Ovary (tissue), 7 donors: ENCODE results near the gene BCL10.

GRCh38 chr1:84932937-84933639, 40.1 kb upstream of the LPAR3 start:
- PRO-cap, 7 experiments: no peak in any of the 7 experiments
- RAMPAGE, long total RNA, 2 experiments: no peak in any of the 2 experiments

DNA sequence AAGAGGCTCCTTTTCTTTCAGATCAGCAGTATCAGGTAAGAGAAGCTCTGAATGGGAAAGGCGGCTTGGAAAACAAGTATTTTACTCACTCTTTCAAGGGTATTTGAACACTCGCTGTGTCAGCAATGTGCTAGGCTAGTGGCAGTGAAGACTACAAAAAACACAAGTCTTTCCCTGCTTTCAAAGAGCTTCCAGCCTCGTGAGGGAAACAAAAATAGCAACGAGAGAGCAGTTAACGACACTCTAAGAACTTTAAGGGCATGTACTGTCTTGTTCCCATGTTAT, 267 bp downstream of the DNAI3 start:
- PRO-cap, 7 experiments: no peak in any of the 7 experiments
- RAMPAGE, long total RNA, 2 experiments: no peak in any of the 2 experiments

- PRO-cap, 7 experiments: no peak in any of the 7 experiments
- RAMPAGE, long total RNA, 2 experiments: no peak in any of the 2 experiments
Observed at GRCh38 chr1:85142886-85143305, 57.9 kb downstream of the SYDE2 start.

- PRO-cap, 7 experiments: no peak in any of the 7 experiments
- RAMPAGE, long total RNA, 2 experiments: no peak in any of the 2 experiments
Observed at GRCh38 chr1:85199640-85200048, 1.2 kb downstream of the SYDE2 start.

GRCh38 chr1:85244706-85245221, 14.7 kb downstream of the C1orf52 start:
- PRO-cap, 7 experiments: peak in 1 of 7 experiments; most common plus-strand start chr1:85245001 (in 1)
- RAMPAGE, long total RNA, 2 experiments: no peak in any of the 2 experiments

DNA sequence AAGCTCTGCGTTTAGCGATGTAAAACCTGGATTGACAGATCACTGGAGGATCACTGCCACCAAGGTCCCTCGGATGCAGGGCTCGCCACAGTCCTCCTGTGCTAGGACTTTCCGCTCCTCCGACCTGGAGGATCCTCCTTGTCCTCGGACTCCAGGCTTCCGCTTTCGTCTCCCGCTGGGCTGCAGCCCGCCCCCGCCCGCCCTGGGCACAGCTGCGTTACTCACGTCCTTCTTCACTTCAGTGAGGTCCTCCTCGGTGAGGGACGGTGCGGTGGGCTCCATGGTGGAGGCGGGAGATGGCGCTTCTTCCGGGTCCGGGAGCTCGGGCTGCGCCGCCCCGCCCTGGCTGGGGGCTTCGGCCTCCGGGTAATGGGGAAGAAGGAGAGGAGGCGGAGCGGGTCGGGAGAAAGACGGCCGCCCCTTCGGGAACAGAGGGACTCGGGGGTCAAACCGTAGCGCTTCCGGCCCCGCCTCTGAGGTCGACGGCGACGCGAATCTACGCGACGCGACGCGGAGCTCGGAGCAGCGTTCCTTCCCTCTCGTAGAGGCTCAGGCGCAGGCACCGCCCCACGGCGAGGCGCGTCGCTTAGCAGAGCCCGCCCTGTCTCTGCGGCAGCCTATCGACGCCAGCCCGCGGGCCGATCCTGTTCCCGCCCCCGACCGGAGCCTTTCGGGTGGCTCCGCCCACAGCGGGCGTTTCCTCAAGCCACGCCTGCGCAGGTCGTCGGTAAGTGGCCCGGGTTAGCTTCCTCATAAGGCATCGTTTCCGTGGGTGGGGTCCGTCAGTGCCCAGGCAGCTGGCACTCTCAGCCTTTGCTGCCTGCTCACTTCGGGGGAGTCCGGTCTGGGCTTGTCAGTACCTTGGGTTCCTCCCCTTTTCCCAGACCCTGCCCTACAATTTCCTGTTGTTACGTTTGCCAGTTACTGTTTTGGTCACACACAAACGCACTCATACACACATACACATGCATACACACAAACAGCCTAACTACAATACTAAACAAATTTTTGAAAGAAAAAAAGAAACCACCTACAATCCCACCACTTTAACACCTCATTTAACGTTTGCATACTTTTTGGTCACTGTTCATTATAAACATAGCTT, at the start of gene BCL10:
Gene BCL10, minus strand, starts transcription at position 562 of the 1,105 bp plus-strand sequence.
- PRO-cap, 7 experiments: peak in 7 of 7 experiments; most common plus-strand start position 730 of the sequence (in 6); most common minus-strand start position 561 of the sequence (in 6)
- RAMPAGE, long total RNA, 2 experiments: start-site peak on the plus strand in 2 of 2 experiments, centred at positions 702 to 711 of the sequence, 18 to 23 reads per replicate; start-site peak on the minus strand in 2 of 2 experiments, centred at positions 453 to 494 of the sequence, 111 to 880 reads per replicate

GRCh38 chr1:85447449-85448040, 17.4 kb downstream of the DDAH1 start:
- PRO-cap, 7 experiments: no peak in any of the 7 experiments
- RAMPAGE, long total RNA, 2 experiments: no peak in any of the 2 experiments

- PRO-cap, 7 experiments: no peak in any of the 7 experiments
- RAMPAGE, long total RNA, 2 experiments: no peak in any of the 2 experiments
Observed at GRCh38 chr1:86355808-86356845, 40.0 kb downstream of the ODF2L start.

DNA sequence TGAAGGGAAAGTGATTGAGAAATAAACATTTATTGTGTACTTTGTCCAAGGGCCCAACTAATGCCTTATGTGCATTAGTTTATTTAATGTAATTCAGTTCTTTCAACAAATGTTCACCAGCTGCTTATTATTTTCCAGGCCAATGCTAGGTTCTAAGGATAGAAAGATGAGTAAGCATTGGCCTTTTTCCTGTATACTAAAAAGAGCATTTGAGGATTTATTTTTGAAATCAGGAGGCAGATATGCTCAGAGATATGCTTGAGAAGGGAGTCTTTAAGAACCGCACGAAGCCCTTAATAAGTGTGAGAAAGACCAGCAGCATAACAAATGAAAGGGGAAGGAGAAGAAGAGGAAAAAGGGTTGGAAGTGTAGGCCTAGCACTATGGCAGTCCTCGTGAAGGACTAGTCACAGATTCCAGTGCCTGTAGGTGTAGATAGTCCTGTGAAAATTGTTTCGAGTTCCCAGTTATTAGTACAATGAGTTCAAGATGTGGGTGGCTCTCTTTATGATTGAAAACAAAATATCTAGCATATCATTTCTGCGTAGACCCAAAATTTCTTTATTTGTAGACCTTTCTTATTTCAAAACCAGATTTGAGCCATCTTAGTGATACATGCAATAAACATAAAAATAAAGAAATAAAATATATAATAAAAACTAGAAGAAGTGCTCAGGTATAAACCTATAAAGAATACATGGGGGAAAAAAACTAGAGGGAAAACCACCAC, 32.2 kb downstream of the CLCA1 start:
- PRO-cap, 7 experiments: no peak in any of the 7 experiments
- RAMPAGE, long total RNA, 2 experiments: no peak in any of the 2 experiments

DNA sequence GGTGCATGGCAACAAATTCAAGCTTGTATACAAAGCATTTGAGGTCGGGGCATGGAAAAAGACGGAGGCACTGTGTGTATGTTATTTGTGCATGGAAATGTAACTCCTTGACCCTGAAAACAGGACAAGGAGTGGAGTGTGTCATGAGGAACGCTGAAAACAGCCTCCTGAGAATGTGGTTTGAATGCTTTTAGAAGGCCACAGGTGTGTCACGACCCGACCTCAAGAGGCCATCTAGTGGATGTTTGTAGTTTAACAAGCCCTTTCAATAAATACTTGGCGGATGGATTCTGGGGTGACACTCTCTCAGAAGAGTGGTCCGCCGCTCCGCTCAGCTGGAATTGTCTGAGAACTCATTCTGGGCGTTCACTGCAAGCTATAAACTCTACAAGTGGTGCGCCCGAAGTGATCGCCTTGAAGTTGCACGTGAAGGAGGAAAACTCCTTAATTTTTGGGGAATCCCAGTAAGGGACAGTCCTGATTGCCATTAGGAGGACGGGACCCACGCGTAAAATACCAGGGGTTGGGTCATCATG, 33.4 kb downstream of the CLCA1 start:
- PRO-cap, 7 experiments: no peak in any of the 7 experiments
- RAMPAGE, long total RNA, 2 experiments: no peak in any of the 2 experiments

GRCh38 chr1:86503832-86504043, 35.0 kb downstream of the CLCA1 start:
- PRO-cap, 7 experiments: peak in 2 of 7 experiments; most common plus-strand start chr1:86503911 (in 1); most common minus-strand start chr1:86503881 (in 2)
- RAMPAGE, long total RNA, 2 experiments: no peak in any of the 2 experiments

DNA sequence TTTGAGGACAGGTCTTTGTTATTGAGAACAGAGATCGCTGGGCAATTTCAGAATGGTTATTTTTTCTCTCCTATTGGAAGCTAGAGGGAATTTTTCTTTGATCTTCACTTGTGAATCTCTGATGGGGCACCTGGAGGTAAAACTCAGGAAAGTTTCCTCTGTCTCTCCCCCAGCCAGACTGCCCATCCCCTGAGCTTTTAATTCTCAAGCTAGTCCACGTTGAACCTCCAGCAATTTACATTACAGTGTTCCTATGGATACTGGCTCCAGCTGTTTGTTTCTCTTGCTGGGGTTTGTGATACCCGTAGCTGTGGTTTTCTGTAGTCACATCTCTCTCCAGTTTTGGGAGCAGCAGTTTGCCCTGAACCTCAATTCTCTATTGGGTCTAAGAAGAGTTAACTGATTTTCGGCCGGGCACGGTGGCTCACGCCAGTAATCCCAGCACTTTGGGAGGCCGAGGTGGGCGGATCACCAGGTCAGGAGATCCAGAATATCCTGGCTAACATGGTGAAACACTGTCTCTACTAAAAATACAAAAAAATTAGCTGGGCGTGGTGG, 19.9 kb downstream of the HS2ST1 start:
- PRO-cap, 7 experiments: no peak in any of the 7 experiments
- RAMPAGE, long total RNA, 2 experiments: no peak in any of the 2 experiments

- PRO-cap, 7 experiments: peak in 4 of 7 experiments; most common plus-strand start chr1:87226668 (in 4)
- RAMPAGE, long total RNA, 2 experiments: no peak in any of the 2 experiments
Observed at GRCh38 chr1:87226189-87226962, 102.3 kb upstream of the LMO4 start.

DNA sequence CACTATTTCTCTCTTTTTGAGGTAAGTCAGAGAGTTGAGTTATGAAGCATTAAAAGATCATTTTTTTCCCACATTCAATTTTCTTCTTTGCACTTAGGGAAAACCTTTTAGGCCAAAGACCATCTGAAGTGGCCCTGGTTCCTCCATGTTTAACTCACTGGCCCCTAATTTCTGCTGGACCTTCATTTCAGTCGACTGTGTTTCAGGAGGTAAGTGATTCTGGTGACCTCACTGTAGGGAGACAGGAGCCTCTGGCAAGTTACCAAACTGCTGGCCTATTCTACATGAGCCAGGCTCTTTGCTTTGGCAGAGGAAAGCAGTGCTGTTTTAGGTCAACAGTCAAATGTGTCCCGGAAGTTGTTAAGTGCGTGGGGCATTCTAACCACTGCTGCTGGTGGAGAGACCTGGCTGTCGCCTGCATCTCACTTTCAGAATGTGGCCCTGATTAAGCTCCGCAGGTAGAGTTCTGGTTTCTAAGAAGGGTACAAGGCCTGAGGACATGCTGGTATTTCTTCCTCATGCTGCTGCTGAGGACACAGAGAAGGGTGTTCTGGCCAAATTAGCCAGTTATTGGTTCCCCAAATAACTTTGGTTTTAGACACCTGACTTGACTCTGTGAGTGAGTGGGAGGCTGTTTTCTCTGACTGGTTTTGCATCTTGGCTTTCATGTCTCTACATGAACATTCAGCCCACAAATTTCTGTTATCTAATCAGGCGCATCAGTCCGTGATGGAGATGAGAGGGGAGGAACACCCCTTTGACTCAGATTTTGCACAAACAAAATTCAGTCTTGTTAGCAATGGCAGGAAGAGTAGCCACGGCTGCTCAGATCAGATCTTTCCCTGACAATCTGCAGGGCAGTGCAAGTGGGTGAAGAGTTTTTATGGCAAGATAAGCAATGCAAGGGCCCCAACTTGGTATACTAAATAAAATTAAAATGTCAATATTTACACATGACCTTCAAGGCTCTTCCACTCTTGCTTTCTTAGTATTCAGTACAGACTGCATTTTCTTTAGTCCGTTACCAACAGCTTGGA, 120.8 kb downstream of the LMO4 start:
- PRO-cap, 7 experiments: no peak in any of the 7 experiments
- RAMPAGE, long total RNA, 2 experiments: no peak in any of the 2 experiments

GRCh38 chr1:87528772-87529215, 200.1 kb downstream of the LMO4 start:
- PRO-cap, 7 experiments: no peak in any of the 7 experiments
- RAMPAGE, long total RNA, 2 experiments: no peak in any of the 2 experiments

DNA sequence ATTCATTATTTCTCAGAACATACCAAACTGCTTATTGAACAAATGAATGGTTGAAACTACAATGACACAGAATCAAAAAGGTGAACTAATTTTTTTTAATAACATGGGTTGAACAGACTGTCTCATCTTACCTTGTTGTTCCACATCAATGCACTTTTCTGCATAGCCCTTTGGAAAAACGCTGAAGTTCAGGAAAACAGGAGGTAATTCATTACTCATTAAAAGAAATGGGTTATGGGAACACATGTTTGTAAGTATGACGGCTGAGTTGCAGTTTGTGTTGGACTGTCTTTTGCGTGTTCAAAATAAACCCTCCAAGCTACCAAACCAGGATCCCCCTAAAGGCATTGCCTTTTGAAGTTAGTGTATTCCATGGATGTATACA, 514.9 kb upstream of the PKN2 start:
- PRO-cap, 7 experiments: no peak in any of the 7 experiments
- RAMPAGE, long total RNA, 2 experiments: no peak in any of the 2 experiments

GRCh38 chr1:88311901-88312481, 372.1 kb upstream of the PKN2 start:
- PRO-cap, 7 experiments: no peak in any of the 7 experiments
- RAMPAGE, long total RNA, 2 experiments: no peak in any of the 2 experiments

- PRO-cap, 7 experiments: no peak in any of the 7 experiments
- RAMPAGE, long total RNA, 2 experiments: no peak in any of the 2 experiments
Observed at GRCh38 chr1:89635973-89636918, 3.3 kb downstream of the LRRC8C start.

DNA sequence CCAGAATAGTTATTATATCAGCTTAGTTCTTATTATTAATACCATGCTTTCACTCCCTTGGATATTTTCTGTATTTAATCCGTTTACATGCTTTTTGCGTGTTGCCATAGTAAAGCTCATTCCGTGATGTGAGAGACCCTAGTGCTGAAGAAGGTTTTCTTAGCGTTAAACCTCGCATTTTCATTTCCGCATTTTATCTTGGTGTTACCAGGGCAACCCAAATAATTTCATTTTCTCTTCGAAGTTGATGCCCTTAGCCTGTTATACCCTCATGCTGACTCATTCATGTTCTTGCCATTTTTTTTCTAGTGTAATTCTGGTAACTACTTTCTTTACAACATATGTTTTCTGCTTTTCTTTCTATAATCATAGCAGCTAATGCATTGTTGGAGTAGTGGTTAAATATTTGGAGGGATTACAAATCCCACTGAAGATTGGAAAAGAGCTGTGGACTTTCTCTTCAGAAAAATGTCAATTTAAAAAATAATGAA, 37.3 kb downstream of the LRRC8C start:
- PRO-cap, 7 experiments: peak in 1 of 7 experiments; most common minus-strand start position 130 of the sequence (in 1)
- RAMPAGE, long total RNA, 2 experiments: no peak in any of the 2 experiments

DNA sequence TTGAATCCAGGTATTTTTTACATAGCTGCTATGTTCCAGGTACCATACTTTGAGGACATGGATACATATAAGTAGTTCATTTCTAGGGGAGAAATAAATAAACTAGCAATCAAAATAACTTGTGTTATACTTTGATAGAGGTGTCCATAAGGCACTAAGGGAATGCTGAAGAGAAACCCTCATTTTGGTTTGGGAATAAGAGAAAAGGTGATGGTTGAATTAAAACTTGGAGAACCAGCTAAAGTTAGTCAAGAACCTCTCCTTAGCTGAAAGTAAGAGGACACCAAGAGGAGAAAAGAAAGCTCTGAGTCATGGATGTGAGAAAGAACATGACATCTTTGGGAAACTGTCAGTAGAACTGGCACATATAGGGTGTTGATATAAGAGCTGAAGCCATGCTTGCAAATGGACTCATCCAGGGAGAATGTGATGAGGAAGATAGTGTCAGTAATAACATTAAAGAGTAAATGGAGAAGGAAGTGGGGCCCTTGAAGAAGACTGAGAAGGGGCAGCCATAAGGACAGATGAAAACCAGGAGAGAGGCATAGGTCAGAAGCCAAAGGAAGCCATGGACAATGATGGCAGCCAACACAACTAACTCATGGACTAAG, 54.3 kb downstream of the LRRC8C start:
- PRO-cap, 7 experiments: no peak in any of the 7 experiments
- RAMPAGE, long total RNA, 2 experiments: no peak in any of the 2 experiments